ENCODE measurements around the gene MYL7.

- RRBS, 2 experiments: no CpG with 5 or more reads among the region's 15 CpGs
These were observed 168.3 kb downstream of the GLI3 start for GRCh38 chr7:42068503-42069408.

- RRBS, 2 experiments: no CpG with 5 or more reads among the region's 6 CpGs
These were observed 38.7 kb downstream of the GLI3 start for GRCh38 chr7:42198309-42198640.

DNA sequence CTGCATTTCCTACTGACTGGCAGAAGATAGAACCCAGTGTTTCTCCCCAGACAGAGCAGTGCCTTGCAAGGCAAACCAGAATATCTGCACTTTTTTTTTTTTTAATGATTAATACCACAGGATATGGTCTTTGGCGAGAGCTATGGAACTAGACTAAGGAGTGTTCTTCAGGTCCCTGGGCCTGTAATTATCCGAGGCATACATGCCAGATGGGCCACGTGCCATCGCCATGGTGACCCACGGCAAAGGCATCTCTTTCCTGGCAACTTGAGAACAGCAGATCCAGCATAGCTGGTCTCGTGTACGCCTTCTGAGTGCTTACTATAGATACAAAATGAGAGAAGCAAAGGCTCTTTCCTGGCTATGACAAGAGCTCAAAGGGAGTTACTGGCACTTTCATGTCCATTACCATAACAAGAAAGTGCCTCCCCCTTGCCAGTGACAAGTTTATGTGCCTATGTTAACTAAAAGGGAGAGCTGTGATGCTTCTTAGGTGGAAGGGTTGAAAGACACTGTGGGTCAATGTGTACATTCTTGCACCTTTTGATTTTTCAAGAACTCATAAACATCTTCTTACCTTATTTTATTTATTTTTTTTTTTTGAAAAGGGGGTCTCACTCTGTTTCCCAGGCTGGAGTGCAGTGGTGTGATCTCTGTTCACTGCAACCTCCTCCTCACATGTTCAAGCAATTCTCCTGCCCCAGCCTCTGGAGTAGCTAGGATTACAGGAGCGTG, 26.0 kb upstream of the GLI3 start:
- RRBS, 2 experiments: no CpG with 5 or more reads among the region's 8 CpGs

GRCh38 chr7:42340274-42340801, 103.3 kb upstream of the GLI3 start:
- RRBS, 2 experiments: no CpG with 5 or more reads among the region's 8 CpGs

- RRBS, 2 experiments: no CpG with 5 or more reads among the region's 5 CpGs
These were observed 26.8 kb downstream of the HECW1 start for GRCh38 chr7:43139097-43139737.

GRCh38 chr7:43632157-43632958, 49.5 kb downstream of the STK17A start:
- RRBS, 2 experiments: no CpG with 5 or more reads among the region's 7 CpGs

GRCh38 chr7:43647845-43648212, 64.9 kb downstream of the STK17A start:
- RRBS, 2 experiments: no CpG with 5 or more reads among the region's 4 CpGs

GRCh38 chr7:43876993-43877393, 7.7 kb upstream of the MRPS24 start:
- RRBS, 2 experiments: no CpG with 5 or more reads among the region's 10 CpGs

- RRBS, 2 experiments: no CpG with 5 or more reads among the region's 8 CpGs
These were observed 2.0 kb downstream of the DBNL start for GRCh38 chr7:44046287-44047142.

GRCh38 chr7:44073370-44074406, 8.3 kb upstream of the PGAM2 start:
- RRBS, 2 experiments: 89 to 92% methylated on average over 1 of the region's 35 CpGs

- RRBS, 2 experiments: no CpG with 5 or more reads among the region's 3 CpGs
These were observed 3.0 kb upstream of the AEBP1 start for GRCh38 chr7:44100961-44101641.

DNA sequence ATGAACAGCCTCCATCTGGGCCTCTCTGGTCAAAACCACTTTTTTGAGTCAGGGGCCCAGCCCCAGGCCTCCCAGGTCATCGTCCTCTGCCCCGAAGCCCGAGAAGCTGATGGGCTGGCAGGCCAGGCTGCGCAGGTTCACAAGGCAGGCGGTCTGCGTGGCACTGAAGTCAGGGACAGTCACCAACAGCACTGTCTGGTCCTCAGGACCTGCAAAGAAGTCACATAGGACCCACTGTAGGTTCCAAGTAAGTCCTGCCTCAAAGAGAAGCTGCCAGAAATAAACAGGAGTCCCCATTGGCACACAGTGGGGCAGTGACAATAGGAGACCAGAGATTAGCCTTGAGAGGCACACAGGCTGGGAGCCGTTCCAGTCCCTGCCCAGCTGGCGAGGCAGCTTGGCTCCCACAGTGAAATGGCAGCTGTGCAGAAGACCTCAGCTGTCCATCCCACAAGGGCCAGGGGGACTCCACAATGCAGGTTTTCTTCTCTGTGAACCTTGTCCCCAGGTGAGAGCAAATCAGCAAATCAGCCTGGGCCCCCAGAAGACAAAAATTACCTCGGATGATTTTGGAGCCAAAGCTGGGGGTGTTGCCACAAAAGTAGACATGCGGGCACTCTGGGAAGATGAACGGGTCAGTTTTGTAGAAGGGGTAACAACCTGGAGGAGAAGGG, 8.5 kb downstream of the POLD2 start:
- RRBS, 2 experiments: no CpG with 5 or more reads among the region's 11 CpGs

DNA sequence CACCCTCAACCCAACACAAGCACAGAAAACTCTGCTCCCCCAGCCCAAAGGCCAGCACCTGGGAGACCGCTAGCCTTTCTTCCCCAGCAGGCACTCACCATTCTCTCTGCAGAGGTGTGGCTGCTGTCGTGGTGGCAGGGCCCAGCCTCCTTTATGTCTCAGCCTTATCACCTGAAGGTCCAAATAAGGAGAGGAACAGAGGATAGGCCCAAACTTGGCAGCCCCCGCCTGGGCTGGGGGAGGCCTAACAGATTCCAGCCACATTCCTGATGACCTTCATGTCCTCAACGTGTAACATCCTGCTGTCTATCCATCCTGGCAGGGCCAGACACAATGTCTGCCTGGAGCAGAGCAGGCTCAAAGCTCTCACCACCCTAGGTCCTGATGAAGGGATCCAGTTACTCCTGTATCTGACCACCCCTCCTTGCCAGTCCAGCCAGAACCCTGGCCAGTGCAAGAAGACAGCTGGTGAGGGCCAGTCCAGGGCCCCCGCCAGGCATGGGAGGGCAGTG, at the start of gene MYL7:
TSS of gene MYL7 (minus strand) at position 128 of the 512 bp plus-strand sequence.
- RRBS, 2 experiments: no CpG with 5 or more reads among the region's 5 CpGs

- RRBS, 2 experiments: no CpG with 5 or more reads among the region's 15 CpGs
These were observed 49.3 kb downstream of the CAMK2B start for GRCh38 chr7:44276013-44276499.

- RRBS, 2 experiments: 73 to 81% methylated on average over 2 of the region's 18 CpGs
These were observed 4.5 kb downstream of the CAMK2B start for GRCh38 chr7:44320659-44321554.

GRCh38 chr7:44381009-44381486, 55.7 kb upstream of the CAMK2B start:
- RRBS, 2 experiments: no CpG with 5 or more reads among the region's 2 CpGs

GRCh38 chr7:44636270-44636692, 29.9 kb downstream of the OGDH start:
- RRBS, 2 experiments: no CpG with 5 or more reads among the region's 2 CpGs

GRCh38 chr7:44759953-44760850, 11.6 kb downstream of the ZMIZ2 start:
- RRBS, 2 experiments: 96% methylated on average over 2 of the region's 22 CpGs; no CpG with 5 or more reads in 1 of the 2 experiments

GRCh38 chr7:44801530-44802655, 5.4 kb downstream of the PPIA start:
- RRBS, 2 experiments: no CpG with 5 or more reads among the region's 10 CpGs

GRCh38 chr7:44965633-44966191, 13.1 kb downstream of the MYO1G start:
- RRBS, 2 experiments: no CpG with 5 or more reads among the region's 21 CpGs

All from NT2/D1 (cell line).